Peripheral blood mononuclear cell (primary cell): ENCODE measurements around the genes GTF3C6 and MFSD4B.

DNA sequence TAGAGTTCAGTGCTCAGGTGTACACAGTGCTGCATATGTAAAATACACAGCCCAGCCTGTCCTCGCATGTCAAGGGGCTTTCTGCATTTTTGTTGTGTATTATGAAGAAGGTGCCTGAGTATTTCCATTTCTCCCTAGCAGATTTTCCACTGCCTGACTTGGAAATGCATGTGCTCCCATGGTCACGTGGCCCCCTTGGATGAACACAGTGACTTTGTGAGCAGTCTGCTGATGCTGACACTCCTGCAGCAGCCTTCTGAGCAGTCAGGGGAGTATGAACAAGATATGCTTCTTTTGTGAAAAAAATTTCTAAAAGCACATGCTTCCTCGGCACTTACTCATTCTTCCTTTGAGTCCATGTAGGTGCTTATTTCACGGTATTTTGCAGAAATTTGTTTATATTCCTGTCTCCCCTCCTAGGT, 108.3 kb upstream of the GPR6 start:
- PRO-cap, 8 experiments: no peak in any of the 8 experiments

DNA sequence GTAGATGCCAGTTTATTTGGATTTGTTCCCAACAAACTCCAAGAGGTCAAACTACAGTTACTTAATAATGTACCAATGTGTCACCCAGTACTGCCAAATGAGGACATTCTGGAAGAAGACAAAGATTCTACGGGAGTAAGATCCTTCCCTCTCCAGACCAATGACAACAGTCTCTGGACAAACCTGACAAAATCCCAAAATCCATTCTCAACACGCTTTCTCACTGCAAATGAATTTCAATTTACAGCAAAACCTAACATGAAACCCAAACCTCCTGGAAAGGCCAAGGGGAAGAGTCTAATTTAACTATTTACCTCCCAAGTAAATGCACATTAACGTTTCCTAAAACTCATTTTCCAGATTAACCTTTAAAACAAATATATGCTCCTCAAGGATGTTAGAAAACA, 40.8 kb upstream of the SLC22A16 start:
- PRO-cap, 8 experiments: no peak in any of the 8 experiments

GRCh38 chr6:110560595-110561081, 84.2 kb upstream of the SLC22A16 start:
- PRO-cap, 8 experiments: no peak in any of the 8 experiments

- PRO-cap, 8 experiments: no peak in any of the 8 experiments
Measured at GRCh38 chr6:110622631-110623488, 146.4 kb upstream of the SLC22A16 start.

- PRO-cap, 8 experiments: no peak in any of the 8 experiments
Measured at GRCh38 chr6:110628978-110629565, 152.7 kb upstream of the SLC22A16 start.

- PRO-cap, 8 experiments: no peak in any of the 8 experiments
Measured at GRCh38 chr6:110681321-110682103, 133.8 kb downstream of the CDK19 start.

- PRO-cap, 8 experiments: no peak in any of the 8 experiments
Measured at GRCh38 chr6:110734535-110734991, 80.7 kb downstream of the CDK19 start.

DNA sequence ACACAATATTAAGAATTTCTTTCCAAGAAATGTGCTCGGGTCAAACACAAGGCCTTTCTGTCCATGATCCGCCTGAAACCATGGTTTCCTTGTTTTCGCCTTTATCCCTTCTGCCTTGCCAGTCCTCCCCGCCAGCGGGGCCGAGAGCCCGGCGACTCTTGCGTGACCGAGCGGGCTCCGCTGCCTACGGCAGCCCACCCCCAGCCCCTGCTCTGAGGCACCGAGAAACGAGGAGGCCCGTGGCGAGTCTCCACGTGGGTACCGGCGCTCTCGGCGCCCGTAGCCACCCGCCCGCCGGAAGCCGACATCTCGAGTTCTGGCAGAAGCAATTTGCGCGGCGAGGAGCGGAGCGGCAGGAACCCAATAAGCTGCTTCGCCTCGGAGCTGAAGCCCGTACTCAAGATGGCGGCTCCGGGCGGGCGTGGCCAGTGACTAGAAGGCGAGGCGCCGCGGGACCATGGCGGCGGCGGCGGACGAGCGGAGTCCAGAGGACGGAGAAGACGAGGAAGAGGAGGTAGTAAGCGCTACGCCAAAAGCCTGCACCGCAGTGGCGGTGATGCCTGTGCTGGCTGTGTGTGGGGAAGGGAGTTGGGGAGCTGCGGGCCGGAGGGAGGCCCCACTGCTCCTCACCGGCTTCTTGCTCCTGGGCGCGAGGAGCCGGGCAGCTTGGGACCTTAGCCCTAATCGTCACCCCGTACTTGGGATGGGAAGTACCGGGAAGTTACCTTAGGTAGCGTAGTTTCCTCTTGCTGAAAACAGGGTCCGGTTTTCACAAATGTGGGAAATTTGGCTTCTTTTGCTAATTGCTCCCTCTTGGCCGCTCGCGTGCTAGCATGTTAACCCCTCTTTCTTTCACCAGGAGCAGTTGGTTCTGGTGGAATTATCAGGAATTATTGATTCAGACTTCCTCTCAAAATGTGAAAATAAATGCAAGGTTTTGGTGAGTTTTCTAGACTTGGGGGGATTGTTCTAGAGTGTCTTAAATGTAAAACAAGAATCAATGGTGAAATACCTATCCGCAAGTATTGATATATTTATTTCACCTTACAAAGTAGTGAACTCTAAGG, at the start of gene GTF3C6:
GTF3C6 (plus strand) TSS at position 394 of the 1,067 bp plus-strand sequence.
- PRO-cap, 8 experiments: peak in 8 of 8 experiments; most common plus-strand start position 487 of the sequence (in 7); most common minus-strand start position 318 of the sequence (in 7)

GRCh38 chr6:111087930-111088896, 910 bp downstream of the SLC16A10 start:
- PRO-cap, 8 experiments: peak in 7 of 8 experiments; most common plus-strand start chr6:111088598 (in 7); most common minus-strand start chr6:111088381 (in 4)

GRCh38 chr6:111258516-111259821, at the start of gene MFSD4B:
Gene MFSD4B, plus strand, starts transcription at chr6:111259339.
- PRO-cap, 8 experiments: peak in 8 of 8 experiments; most common plus-strand start chr6:111259390 (in 8); most common minus-strand start chr6:111259491 (in 8)

GRCh38 chr6:111599223-111600062, 6.2 kb downstream of the TRAF3IP2 start:
- PRO-cap, 8 experiments: no peak in any of the 8 experiments

DNA sequence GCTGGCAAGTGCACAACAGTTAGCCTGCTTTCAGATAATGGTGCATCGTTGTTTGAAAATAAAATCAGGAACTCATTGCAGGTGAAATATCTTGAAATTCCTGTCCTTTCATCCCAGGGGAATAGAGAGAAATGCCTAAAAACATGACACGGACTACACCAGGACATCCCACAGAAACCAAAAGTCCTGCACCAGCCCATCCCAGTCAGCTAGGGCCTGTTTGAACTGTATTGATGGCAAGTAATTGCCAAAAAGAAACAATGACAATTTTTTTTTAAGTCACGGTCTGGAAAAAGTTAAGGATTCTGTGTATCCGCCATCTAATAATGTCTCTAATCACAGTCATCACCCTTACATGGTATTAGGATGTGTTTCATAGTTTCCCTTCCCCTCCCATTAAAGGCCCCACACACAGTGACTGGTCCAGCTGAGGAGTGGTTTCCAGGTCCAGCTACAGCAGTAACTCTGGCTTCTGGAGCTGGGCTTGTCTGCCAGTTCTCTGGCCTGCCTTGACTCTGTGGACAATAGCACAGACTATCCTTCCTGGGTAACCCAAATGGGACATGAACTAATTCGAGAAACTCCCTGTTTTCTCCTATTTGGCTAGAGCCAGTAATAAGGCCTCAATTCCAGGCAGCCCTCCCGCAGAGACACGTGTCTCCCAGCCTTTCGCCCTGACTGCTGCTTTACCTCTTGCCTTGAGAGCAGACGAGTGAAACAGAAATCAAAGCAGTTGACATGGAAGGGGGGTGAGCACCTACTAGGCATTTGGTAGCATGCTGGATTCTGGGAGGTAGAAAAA, 1.5 kb downstream of the TRAF3IP2 start:
- PRO-cap, 8 experiments: no peak in any of the 8 experiments

GRCh38 chr6:111626033-111626427, 20.4 kb upstream of the TRAF3IP2 start:
- PRO-cap, 8 experiments: no peak in any of the 8 experiments

DNA sequence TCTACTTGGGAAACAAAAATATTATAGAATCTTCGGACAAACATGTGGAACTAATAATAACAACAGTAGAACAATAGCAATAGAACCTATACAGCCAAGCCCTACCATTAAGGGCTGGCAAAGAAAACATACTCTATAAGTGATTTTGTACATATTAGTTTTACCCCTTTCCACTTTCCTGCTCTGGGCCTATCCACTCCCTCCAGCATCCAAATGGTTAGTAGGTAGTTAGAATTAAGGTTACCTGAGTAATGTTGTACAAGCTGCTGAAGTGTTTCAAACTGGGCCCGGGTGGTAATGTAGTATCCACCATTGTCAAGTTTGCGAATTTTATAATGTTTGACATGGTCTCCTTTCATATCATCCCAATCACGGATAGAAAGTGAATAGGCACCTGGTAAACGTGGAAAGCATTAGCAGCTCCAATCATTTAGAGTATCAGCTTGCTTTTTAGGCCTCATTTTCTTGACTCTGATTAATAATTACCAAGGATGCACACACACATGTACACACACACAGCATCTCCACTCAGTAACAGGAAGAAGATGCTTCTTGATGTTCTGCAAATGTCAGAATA, 97.1 kb upstream of the TRAF3IP2 start:
- PRO-cap, 8 experiments: no peak in any of the 8 experiments

GRCh38 chr6:111761665-111762297, 111.5 kb downstream of the FYN start:
- PRO-cap, 8 experiments: no peak in any of the 8 experiments

- PRO-cap, 8 experiments: no peak in any of the 8 experiments
Measured at GRCh38 chr6:111880761-111881269, 7.6 kb upstream of the FYN start.

DNA sequence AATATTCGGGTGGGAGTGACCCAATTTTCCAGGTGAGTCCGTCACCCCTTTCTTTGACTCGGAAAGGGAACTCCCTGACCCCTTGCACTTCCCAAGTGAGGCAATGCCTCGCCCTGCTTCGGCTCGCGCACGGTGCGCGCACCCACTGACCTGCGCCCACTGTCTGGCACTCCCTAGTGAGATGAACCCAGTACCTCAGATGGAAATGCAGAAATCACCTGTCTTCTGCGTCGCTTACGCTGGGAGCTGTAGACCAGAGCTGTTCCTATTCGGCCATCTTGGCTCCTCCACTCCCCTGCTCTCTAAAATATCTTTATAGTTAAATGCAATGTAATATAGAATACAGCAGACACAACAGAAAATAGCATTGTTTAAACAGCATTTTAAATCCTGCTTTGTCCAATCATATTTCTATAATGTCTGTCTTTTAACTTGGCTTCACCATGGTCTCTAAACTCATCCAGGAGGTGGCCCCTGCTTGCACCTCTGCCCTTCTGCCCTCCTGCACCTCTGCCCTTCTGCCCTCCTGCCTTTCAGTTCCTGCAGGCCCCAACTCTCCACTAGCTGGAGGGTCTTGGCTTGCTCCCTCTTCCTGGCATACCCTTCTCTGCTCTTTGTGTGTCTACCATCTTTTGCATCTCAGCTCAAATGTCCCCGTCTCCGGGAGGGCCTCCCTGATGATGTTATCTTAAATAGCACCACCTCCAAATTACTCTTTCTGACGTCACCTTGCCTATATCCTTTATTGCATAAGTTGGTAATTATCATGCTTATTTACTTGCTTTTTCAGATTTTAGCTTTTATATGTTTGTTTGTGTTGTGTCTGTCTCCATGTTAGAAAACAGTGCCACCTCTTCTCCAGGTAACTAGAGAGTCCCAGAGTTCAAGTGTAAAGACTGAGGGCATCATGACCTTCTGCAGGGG, 35.7 kb upstream of the FYN start:
- PRO-cap, 8 experiments: no peak in any of the 8 experiments

DNA sequence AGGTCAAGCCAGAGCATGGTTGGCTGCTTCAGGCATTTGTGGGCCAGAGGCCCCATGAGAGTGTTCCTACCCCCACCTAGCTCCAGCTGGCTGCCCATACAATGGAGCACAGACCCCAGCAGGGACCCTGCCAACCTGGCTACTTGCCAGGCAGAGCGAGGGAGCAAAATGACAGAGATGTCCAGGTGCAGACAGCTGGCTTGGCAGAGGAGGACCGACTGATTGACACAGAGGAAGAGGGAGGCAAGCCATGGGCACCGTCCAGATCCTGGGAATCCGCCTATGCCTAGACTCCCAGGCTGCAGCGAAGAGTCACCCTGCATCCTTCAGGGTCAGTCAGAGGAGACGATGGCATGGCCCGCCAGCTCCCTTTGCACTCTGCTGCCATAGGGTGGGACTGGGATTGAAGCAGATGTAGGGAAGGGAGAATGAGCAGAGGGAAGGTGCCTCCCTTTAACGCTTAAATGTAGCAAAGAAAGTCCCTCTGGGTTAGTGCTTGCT, 77.5 kb upstream of the FYN start:
- PRO-cap, 8 experiments: no peak in any of the 8 experiments

DNA sequence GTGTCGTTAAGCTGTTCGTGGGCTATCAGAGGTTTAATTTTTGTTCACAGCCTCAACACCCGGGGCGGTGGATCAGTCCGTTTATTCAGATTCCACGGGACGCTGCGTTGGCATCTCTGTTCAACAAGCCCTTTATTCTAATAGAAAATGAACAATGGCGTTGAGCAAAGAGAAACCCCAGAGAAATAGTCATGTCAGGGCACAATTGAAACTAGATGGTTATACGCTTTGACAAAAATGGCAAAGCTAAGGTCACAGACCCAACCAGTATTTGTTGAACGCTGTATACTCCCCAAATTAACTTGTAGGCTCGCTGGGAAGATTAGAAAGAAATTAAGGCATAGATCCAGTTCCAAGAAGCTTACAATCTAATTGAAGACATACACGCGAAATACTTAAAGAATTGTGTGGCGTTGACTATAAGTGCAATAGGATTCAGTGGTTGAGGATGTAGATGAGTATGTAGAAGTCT, 399 bp downstream of the FAM229B start:
- PRO-cap, 8 experiments: peak in 1 of 8 experiments; most common plus-strand start position 435 of the sequence (in 1)

GRCh38 chr6:112223867-112224396, 30.4 kb downstream of the LAMA4 start:
- PRO-cap, 8 experiments: no peak in any of the 8 experiments